ENCODE measurements around the genes CUX1, FAM185A and LRRC17.

DNA sequence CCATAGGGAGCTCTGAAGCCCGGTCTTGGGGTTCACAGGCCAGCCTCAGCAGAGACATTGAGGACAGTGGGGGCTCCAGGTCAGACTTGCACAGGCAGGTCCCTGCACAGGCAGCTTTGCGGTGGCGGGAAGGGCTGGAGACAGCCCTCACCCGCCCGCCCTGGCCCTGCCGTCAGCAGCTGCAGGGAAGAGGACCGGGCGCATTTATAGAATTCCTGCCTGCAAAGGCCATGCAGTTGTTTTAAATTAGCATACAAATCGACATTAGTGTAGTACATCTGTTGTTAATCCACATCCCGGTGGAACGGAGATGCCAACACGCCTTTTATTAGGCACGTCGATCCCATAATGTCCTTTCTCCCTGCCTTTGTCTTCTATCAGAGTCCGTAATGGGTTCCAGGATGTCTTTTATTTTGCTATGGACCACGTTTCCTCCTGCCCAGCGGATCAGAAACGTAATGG lies 123.7 kb downstream of the COL26A1 start:
- PRO-cap, 2 experiments, result no peak in any of the 2 experiments

DNA sequence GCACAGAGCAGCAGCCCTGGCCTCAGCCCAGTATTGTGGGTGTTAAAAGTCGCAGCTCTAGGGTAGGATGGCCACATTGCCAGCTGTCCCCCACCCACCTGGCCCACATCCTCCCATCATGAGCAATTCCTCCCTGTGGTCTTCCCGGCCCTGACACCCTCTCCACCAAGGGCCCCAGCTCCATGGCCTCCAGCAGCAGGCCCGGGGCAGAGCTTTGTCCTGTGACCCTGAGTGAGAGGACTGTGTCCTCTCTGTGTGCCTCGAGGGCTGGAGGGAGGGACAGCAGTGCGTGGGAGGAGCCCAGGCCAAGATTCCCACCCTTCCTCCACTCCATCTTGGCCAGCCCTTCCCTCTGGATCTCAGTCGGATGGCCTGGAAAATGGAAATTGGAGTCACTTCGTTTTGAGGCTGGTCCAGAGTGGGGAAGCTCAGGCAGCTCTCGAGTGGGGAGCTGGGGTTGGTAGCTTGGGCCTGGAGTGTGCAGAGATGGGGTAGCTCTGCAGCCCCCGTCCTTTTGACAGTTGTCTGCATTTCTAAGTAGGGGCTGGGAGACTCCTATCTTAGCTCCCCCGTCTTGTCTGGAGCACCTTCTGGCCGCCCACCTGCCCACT lies 93.6 kb downstream of the MYL10 start:
- PRO-cap, 2 experiments, result no peak in any of the 2 experiments

DNA sequence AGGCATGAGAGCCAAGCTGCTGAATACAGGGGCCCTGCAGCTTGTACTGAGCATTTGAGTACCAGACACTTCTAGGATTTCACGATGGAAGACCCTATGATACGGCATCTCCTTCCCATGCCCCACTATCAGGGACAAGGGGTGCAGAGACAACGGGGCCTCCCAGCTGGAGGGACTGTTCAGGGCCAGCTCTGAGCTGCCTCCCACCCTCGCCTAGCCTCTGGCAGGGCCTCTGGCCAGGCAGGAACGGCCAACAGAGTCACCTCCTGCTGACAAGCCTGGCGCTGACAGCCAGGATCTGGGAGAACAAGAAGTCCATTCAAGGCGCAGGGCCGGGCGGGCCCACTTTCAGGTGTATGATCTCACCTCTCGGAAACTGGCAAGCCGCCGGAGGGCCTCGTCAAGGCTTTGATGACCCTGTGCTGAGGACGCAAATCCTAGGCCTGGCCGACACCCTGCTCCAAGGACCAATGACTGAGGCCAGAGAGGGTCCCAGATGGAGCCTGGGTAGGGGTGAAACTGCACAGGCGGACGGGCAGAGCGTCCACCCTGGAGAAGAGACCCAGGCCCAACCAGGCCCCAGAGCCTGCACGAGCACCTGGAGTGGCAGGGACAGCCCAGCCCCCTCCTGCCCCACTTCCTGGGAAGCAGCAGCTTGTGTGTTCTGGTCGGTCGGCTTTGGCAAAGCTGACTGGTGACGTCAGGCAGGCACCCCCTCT lies 30.7 kb downstream of the MYL10 start:
- PRO-cap, 2 experiments, result no peak in any of the 2 experiments

DNA sequence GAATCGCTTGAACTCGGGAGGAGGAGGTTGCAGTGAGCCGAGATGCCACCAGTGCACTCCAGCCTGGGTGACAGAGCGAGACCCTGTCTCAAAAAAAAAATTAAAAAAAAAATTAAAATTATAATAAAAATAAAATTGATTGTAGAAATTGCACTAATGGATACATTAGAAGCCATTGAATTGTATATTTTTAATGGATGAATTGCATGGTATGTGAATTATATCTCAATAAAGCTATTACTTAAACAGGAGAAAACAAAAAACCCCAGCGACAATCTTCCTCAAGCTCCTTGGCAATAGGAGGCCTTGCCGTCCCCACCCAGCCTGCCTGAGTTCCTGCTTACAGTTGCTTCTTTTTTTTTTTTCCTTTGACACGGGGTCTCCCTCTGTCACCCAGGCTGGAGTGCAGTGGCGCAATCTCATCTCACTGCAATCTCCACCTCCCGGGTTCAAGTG lies 88.7 kb upstream of the CUX1 start:
- PRO-cap, 2 experiments, result no peak in any of the 2 experiments

DNA sequence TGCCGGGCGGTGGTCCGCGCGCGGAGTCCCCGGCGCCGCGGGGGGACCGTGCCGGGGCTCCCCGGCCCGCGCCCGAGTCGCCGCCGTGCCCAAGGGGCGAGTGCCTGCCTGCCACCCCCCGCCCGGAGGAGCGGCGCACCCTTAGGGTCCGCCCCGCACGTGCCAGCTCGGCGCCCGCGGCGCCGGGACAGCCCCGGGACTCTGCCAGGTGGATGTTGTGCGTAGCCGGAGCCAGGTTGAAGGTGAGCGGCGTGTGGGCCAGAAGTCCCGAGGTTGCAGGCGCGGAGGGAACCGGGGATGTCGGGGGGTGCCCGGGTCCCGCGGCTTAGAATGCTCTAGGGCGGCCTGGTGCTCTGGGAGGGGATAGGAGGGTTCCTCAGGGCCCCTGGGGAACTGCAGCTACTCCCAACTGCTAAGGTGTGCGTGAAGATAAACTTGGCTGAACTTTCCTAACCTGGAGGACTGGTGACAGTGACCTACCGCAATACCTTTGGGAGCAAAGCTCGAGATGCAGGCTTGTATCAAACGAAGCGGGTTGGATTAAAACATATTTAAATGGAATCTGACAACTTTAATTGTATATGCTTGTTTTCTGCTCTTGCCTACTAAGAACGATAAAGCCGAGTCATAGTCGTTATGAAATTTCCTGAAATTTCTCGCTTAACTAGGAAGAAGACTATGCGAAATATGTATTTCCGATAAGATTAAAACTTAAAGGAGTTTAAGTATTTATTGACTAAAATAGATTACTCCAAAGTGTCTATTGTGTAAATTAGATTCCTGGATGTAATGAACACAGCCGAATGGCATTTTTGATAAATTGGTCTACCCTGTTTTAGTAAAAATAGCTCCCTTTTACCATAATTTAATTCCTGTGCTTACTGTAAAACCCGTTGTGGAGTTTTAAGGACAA lies at the start of gene CUX1:
Gene CUX1 (plus strand): TSS at position 199 of the 913 bp plus-strand sequence.
- PRO-cap, 2 experiments, result peak in 1 of 2 experiments; most common plus-strand start position 234 of the sequence (in 1); most common minus-strand start position 102 of the sequence (in 1)

GRCh38 chr7:101832861-101833526 lies 15.6 kb downstream of the CUX1 start:
- PRO-cap, 2 experiments, result no peak in any of the 2 experiments

- PRO-cap, 2 experiments, result no peak in any of the 2 experiments
Measured at GRCh38 chr7:101862241-101863043, 45.0 kb downstream of the CUX1 start.

- PRO-cap, 2 experiments, result no peak in any of the 2 experiments
Measured at GRCh38 chr7:101882251-101883463, 65.2 kb downstream of the CUX1 start.

- PRO-cap, 2 experiments, result no peak in any of the 2 experiments
Measured at GRCh38 chr7:101902787-101903452, 85.5 kb downstream of the CUX1 start.

GRCh38 chr7:101910883-101911230 lies 93.4 kb downstream of the CUX1 start:
- PRO-cap, 2 experiments, result no peak in any of the 2 experiments

GRCh38 chr7:101912901-101913657 lies 95.7 kb downstream of the CUX1 start:
- PRO-cap, 2 experiments, result no peak in any of the 2 experiments

DNA sequence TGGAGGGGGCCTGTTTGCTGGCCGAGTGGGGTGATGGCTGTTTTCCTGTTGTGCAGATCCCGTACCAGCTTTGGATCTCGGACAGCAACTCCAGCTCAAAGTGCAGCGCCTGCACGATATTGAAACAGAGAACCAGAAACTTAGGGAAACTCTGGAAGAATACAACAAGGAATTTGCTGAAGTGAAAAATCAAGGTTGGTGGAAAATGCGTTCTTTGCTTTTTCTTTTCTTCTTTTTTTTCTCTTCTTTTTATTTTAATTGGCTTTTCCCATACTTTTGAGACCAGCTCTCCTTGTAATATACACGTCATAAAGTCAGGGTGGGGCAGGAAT lies 189.4 kb upstream of the SH2B2 start:
- PRO-cap, 2 experiments, result no peak in any of the 2 experiments

- PRO-cap, 2 experiments, result no peak in any of the 2 experiments
Measured at GRCh38 chr7:102121661-102121860, 165.1 kb upstream of the SH2B2 start.

DNA sequence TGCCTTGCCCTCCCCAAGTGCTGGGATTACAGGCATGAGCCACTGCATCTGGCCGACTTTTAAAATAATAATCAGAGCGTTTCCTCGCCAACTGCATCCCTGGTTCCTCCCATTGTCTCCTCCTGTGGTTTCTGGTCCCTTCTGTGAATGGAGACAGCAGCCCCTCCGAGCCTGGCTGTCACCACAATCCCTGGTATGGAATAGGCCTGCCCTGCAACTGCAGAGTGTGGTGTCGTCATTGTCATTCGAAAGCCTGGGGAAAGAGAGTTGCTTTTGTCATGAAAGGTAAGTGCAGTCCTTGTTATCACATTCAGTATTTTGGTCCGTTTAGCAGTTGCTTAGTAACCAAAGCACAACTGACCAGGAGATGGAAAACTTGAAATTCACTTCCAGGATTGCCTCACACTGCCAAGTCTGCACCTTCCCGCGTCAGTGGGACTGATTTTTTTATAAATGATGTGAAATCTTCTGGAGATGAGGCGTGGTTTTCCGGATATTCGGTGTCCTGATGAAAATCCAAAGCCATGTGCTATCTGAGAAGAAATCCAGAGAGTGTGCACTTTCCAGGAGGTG lies 133.9 kb upstream of the SH2B2 start:
- PRO-cap, 2 experiments, result no peak in any of the 2 experiments

DNA sequence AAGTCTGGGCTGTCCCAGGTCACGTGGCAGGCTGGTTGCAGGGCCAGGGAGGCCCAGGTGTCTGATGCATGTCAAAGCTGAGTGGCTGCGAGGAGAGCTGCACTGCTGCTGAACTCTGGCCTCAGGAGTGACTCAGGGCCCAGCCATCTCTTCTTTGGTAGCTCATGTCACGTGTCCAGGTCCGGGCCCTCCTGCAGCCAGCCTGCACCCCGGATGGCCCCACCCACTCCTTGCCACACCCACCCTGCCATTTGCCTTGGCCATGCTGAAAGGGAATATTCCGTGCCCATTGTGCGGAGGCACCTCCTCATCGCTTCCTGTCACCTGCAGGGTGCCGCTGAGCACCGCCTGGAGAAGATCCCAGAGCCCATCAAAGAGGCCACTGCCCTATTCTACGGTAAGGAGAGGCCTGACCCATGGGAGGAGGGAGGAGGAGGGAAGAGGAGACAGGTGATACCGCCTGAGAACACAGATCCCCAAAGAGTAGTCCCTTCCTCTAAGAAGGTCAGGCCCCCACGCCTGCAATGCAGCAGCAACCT lies 12.7 kb upstream of the SH2B2 start:
- PRO-cap, 2 experiments, result no peak in any of the 2 experiments

DNA sequence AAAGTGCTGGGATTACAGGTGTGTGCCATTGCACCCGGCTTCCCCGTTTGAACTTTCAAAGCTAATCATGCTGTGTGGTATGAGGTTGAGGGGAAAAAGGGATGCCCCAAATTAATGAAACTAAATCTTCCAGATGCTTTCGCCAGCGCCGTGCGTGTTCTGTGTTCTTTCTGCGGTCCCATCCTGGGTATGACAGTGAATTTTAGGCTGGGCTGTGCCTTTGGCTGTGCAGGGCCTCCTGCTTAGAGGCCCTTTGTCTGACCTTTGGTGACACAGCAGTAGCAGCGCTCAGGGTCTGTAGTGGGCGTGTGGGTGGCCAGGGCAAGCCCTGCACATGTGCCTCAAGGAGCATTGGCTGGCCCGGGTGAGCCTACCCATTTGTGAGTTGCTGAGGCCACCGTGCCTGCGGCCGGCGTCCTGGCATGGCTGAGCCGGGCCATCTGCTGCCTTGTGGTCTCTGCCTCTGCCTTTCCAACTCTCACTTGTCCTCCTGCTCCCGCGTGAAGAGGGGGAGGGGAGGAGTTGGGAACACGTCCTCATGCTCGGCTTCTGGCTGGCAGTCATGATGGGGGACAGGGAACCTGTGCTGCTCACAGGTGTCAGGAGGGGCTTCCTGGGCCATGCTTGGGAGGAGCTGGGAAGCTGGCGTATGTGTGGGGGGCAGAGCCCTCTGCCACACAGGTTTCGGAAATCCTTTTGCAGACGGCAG lies 9.3 kb upstream of the ORAI2 start:
- PRO-cap, 2 experiments, result no peak in any of the 2 experiments

DNA sequence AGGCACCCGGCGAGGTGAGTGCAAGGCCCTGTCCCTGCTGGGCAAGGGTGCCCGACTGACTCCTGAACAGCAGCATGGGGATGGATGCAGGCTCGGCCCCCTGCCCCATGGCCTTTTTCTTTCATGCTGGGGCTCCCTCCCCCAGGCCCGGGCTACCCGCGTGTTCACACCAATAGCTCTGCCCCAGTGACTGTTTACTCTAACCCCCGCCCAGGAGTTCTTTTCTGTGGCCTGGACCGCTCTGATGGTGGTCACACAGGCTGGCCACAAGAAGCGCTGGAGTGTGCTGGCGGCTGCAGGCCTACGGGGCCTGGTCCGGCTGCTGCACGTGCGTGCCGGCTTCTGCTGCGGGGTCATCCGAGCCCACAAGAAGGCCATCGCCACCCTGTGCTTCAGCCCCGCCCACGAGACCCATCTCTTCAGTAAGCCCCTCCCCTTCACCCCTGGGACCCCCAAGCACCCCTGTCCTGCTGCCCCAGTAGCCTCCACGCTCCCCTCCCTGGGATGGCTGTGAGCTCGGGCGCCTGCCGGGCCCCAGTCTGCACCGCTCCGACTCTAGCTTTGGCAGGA lies 3.9 kb downstream of the LRWD1 start:
- PRO-cap, 2 experiments, result no peak in any of the 2 experiments

- PRO-cap, 2 experiments, result peak in 1 of 2 experiments; most common plus-strand start chr7:102749015 (in 1)
Measured at GRCh38 chr7:102748623-102749665, at the start of gene FAM185A. FAM185A (plus strand) TSS chr7:102748999.

GRCh38 chr7:102912599-102913456 lies at the start of gene LRRC17:
LRRC17 (plus strand) TSS chr7:102913000.
- PRO-cap, 2 experiments, result no peak in any of the 2 experiments

GRCh38 chr7:102913457-102913940 lies 699 bp downstream of the LRRC17 start:
- PRO-cap, 2 experiments, result no peak in any of the 2 experiments